Upper lobe of left lung (tissue), 5 donors: ENCODE measurements around a stretch of chr20.

DNA sequence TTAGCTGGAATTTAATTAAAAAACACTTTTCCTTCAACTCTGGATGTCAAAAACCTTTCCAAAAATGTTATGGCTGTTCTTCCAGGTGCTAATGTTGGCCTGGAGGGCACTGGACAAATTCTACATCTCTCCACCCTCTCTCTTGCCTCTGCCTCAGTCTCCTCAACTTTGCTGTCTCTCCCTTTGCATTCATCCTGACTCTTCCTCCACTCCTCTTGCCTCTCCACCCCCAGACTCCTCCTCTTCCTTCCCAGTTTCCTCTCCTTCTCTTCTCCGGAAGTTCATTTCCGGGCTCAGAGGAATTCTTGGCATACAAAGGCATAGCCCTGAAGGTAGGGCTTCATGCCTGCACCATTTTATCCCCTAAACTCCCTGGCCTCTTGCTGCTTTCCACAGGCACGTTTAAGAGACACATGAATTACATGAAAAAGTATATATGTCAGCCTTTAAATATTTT lies 10.7 kb downstream of the BFSP1 start:
- PRO-cap, 2 experiments: no peak in any of the 2 experiments
- RAMPAGE, long total RNA, 4 experiments: no peak in any of the 4 experiments

DNA sequence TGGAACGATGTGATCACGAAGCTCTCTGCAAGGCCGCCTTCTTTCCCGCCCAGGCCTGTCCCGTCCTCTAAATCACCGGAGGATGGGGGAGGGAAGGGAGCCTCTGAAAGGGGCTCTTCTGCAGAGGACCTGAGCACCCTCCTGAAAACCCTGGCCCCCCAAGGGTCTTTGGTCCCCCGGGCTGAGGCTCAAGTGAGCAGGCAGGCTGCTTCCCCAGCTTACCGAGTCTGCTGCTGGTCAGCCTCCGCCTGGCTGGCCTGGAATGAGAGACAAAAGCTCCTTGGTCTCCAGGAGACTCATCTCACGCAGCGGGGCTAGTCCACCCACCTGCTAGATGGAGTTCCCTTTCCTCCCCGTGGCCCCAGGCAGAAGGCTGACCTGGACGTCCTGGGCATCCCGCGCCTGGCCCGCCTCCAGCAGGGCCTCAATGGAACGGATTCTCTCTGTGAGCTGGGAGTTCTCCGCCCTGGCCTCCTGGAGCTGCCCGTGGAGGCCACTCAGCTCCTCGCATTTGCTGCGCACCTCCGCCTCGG lies 54.9 kb downstream of the RRBP1 start:
- PRO-cap, 2 experiments: no peak in any of the 2 experiments
- RAMPAGE, long total RNA, 4 experiments: no peak in any of the 4 experiments

GRCh38 chr20:17916317-17916884 lies 52.2 kb downstream of the SNX5 start:
- PRO-cap, 2 experiments: no peak in any of the 2 experiments
- RAMPAGE, long total RNA, 4 experiments: no peak in any of the 4 experiments

DNA sequence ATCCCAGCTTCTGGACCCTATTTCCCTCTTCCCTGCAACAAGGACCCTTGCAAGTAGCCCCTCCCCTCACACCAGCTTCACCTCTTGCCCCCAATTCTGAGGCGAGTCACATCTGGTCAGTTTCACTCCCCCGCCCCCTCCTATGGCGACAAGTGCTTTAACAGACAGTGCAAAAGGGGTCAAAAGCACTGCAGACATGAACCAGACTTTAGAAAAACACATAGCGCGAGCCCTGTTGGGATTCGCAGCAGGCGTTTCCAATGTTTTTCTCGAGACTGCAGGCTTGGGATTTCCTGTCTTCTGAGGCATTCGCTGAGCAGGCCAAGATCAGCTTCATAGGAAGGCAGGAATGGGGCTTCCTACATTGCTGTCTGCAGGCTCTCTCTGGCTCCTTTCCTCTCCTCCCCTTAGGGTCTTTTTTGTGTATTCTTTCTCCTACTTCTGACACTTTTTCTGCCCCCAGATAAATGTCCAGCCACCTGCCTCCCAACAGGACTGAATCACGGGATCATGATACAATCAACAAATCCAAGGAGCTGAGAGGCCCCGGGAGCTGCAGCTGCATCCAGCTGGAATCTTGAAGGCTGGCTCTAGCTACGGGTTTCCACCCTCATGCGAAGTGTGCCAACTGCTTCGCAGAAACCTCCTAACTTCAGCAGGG lies 31.8 kb downstream of the SNX5 start:
- PRO-cap, 2 experiments: no peak in any of the 2 experiments
- RAMPAGE, long total RNA, 4 experiments: no peak in any of the 4 experiments

DNA sequence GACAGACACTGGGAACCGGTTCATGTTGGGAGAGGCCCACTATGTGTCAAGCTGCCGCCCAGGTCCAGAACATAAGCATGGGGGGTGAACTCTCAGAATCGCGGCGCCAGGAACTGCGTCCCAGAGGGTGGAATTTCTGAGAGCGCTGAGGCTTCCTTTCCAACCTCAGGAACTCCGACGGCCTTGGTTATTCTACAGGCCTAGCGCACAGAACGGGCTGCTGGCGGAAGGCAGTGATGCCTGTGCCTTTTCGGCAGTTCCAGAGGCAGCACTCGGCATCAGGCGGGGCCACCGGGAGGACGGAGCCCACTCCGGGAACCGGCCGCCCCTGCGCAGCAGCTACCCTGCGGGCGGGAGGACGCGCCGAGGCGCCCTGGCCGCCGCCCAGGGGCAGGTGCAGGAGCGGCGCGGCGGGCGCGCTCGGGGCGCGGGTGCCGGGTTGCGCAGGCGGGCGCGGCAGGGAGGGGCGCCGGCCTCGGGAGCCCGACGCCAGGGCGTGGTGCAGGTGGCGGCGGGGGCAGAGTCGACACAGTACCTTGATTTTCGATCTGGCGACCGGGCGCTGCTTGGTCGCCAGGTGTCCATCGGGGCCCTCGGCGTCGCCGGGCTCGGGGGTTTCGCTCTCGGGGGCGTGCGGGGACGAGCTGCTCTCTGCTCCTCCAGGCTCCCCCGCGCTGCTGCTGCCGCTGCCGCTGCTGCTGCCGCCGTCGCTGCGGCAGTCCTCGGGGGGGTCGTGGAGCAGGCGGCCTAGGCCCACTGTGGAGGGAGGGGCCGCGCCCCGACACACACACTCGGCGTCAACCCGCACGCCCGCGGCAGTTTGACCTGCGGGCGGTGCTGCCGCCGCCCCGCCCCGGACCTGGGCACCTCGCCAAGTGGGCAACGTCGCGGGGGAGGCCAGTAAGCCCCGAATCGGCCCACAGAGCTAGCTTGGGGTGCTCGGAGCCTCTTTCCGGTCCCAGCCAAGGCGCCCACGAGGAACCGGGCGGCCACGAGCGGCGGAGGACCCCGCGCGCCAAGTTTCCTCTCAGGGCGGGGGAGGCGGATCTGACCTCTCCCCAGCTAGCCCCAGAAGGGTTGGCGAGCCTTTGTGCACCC lies 1.2 kb downstream of the OVOL2 start:
- PRO-cap, 2 experiments: peak in 1 of 2 experiments; most common plus-strand start position 459 of the sequence (in 1); most common minus-strand start position 724 of the sequence (in 1)
- RAMPAGE, long total RNA, 4 experiments: no peak in any of the 4 experiments

GRCh38 chr20:19239927-19240452 lies 27.5 kb downstream of the SLC24A3 start:
- PRO-cap, 2 experiments: no peak in any of the 2 experiments
- RAMPAGE, long total RNA, 4 experiments: no peak in any of the 4 experiments

DNA sequence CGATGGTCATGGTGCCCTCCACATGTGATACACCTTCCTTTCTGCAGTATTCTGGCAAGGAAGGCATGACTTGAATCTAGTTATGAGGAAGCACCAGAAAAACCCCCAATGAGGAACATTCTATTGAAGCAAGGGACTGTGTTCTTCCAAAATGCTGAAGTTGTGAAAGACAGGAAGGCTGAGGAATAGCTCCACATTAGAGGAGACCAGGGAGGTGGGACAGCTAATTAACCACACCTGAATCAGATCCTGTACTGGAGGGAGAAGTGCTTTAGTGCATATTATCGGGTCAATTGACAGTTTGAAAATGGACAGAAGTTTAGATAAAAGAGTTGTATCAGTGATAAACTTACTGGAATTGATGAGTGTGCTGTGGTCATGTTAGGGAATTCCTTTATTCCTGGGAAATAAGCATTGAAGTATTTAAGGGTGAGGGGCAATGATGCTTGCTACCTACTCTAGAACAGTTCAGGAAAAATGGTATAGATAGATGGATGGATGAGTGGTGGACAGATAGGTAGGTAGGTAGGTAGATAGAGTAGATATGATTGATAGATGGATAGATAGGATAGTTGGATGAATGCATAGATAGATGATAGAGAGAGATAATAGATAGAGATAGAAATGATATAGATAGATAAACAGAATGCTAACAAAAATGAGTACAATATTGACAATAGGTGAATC lies 118.6 kb downstream of the SLC24A3 start:
- PRO-cap, 2 experiments: no peak in any of the 2 experiments
- RAMPAGE, long total RNA, 4 experiments: no peak in any of the 4 experiments

- PRO-cap, 2 experiments: no peak in any of the 2 experiments
- RAMPAGE, long total RNA, 4 experiments: no peak in any of the 4 experiments
These were observed 199.7 kb downstream of the SLC24A3 start for GRCh38 chr20:19411970-19412762.

- PRO-cap, 2 experiments: no peak in any of the 2 experiments
- RAMPAGE, long total RNA, 4 experiments: no peak in any of the 4 experiments
These were observed 17.7 kb downstream of the RIN2 start for GRCh38 chr20:19775771-19776096.

DNA sequence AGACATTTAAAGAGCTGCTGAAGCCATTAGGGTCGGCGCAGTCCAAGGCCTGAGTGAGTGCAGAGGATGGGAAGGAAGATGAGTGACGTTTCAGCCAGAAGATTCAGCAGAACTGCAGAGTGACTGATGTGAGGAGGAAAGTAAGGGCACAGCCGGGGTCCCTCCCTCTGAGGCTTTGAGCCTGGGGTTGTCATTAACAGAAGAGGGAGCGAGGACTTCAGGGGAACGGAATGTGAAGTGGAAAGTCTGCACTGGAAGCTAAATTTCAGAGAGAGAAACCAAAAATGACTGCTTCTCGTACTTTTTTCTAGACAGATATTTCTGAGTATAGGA lies 117.7 kb downstream of the RIN2 start:
- PRO-cap, 2 experiments: no peak in any of the 2 experiments
- RAMPAGE, long total RNA, 4 experiments: no peak in any of the 4 experiments

- PRO-cap, 2 experiments: no peak in any of the 2 experiments
- RAMPAGE, long total RNA, 4 experiments: no peak in any of the 4 experiments
These were observed 76.2 kb upstream of the NAA20 start for GRCh38 chr20:19940607-19941730.

DNA sequence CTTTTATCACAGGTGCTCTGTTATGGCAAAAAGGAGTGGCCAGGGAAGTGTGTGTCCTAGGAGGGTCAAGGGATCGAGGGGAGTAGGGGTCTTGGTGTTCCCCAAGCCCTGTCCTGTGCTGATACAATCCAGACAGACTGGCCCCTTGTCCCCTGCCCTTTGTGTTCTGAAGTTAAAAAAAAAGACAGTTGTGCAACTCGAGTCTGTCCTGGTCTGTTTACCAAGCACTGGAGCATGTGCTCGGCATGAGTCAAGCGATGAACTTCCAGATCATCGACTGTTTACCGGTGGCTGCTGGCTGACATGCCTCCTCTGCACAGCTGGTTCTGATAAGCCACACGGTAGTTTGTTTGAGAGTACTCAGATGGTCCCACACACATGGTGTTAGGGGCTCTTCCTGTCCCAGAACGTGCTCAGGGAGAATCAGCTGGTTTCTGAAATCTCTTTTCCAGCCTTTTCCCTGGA lies 52.6 kb upstream of the NAA20 start:
- PRO-cap, 2 experiments: peak in 1 of 2 experiments; most common minus-strand start position 168 of the sequence (in 1)
- RAMPAGE, long total RNA, 4 experiments: no peak in any of the 4 experiments

- PRO-cap, 2 experiments: peak in 1 of 2 experiments; most common plus-strand start chr20:20003457 (in 1); most common minus-strand start chr20:20003825 (in 1)
- RAMPAGE, long total RNA, 4 experiments: no peak in any of the 4 experiments
These were observed 13.9 kb upstream of the NAA20 start for GRCh38 chr20:20002937-20004059.

GRCh38 chr20:20005287-20006200 lies 11.6 kb upstream of the NAA20 start:
- PRO-cap, 2 experiments: no peak in any of the 2 experiments
- RAMPAGE, long total RNA, 4 experiments: no peak in any of the 4 experiments

DNA sequence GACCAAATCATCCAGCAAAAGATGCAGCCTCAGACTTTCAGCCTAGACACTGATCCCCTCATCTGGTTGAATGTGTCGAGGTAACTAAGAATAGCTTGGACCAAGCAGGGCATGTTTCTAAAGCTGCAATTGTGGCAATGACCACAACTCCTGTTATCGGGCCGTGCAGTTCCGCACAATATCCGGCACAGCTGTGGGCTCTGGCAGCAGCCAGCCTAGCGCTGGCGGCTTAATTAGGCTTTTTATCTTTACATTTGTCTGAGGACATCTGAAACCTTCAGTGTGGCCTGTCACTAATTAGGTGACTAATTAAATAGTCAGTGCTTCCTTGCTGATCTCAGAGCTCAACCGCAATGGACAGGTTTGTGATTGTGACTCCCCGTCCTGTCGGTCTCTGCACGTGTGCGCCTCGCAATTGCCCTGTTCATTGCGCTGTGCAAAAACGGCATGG lies 134.9 kb upstream of the INSM1 start:
- PRO-cap, 2 experiments: no peak in any of the 2 experiments
- RAMPAGE, long total RNA, 4 experiments: no peak in any of the 4 experiments

DNA sequence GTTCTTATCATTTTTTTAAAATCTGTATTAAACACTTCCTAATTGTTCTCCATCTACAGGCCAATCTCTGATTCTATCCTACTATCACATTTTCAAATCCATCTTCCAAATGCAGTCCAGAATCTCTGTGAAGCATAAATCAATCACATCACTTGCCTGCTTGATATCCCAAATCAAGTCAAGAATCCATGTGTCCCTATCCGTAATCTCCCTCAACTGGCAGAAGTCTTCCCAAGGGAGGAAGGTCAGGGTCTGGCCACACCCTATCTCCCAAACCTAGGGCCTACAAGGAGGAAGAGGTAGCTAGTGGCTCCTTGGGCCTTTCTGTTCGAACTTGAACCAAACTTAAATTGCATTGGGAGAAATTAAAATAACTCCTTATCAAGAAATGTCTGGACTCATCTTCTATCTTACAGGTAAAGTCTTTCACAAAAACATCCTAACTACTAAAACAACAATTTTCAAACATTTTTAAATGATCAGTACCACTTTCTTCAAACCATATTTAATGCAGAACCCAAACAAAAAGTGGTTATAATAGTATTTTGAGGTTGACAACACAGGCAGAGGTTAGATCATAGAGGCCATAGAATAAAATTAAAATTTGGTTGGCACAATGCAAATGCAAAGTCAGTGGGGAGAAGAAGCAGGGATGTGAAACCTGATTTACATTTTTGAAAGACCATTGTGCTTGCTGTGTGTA lies 141.7 kb downstream of the RALGAPA2 start:
- PRO-cap, 2 experiments: no peak in any of the 2 experiments
- RAMPAGE, long total RNA, 4 experiments: no peak in any of the 4 experiments

- PRO-cap, 2 experiments: no peak in any of the 2 experiments
- RAMPAGE, long total RNA, 4 experiments: start-site peak on the minus strand in 1 of 4 experiments, at chr20:20683531-20683629 at its widest, 16 reads per replicate
These were observed 29.0 kb downstream of the RALGAPA2 start for GRCh38 chr20:20683325-20683910.

- PRO-cap, 2 experiments: no peak in any of the 2 experiments
- RAMPAGE, long total RNA, 4 experiments: no peak in any of the 4 experiments
These were observed 25.7 kb upstream of the KIZ start for GRCh38 chr20:21100187-21100624.

GRCh38 chr20:21101857-21102669 lies 23.8 kb upstream of the KIZ start:
- PRO-cap, 2 experiments: peak in 1 of 2 experiments; most common plus-strand start chr20:21102402 (in 1)
- RAMPAGE, long total RNA, 4 experiments: no peak in any of the 4 experiments

- PRO-cap, 2 experiments: no peak in any of the 2 experiments
- RAMPAGE, long total RNA, 4 experiments: no peak in any of the 4 experiments
These were observed 36.9 kb downstream of the KIZ start for GRCh38 chr20:21162591-21163338.